Cerebral cortex (tissue), 2 donors: ENCODE measurements around the genes HLA-A and GNL1.

GRCh38 chr6:28880523-28881616 lies 42.9 kb downstream of the TRIM27 start:
- PRO-cap, 2 experiments = no peak in any of the 2 experiments

DNA sequence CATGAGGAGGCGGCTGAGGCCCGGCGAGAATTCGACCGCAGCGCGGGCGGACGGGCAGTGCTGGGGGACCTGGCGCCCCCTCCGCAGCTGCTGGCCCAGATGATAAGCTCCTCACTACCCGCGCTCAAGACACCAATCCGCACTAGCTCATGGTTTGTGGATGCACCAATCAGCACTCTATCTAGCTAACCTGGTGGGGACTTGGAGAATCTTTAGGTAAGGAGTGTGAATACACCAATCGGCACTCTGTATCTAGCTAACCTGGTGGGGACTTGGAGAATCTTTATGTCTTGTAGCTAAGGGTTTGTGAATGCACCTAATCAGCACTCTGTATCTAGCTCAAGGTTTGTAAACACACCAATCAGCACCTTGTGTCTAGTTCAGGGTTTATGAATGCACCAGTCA lies 38.5 kb downstream of the TRIM27 start:
- PRO-cap, 2 experiments = no peak in any of the 2 experiments

GRCh38 chr6:28981441-28981804 lies 23.7 kb downstream of the ZNF311 start:
- PRO-cap, 2 experiments = no peak in any of the 2 experiments

GRCh38 chr6:29553107-29554084 lies 3.2 kb downstream of the OR2I1P start:
- PRO-cap, 2 experiments = no peak in any of the 2 experiments

- PRO-cap, 2 experiments = no peak in any of the 2 experiments
Observed at GRCh38 chr6:29727609-29728424, 4.6 kb downstream of the HLA-F start.

GRCh38 chr6:29887106-29888302 lies 54.8 kb upstream of the HLA-A start:
- PRO-cap, 2 experiments = peak in 1 of 2 experiments; most common plus-strand start chr6:29887730 (in 1); most common minus-strand start chr6:29887618 (in 1)

DNA sequence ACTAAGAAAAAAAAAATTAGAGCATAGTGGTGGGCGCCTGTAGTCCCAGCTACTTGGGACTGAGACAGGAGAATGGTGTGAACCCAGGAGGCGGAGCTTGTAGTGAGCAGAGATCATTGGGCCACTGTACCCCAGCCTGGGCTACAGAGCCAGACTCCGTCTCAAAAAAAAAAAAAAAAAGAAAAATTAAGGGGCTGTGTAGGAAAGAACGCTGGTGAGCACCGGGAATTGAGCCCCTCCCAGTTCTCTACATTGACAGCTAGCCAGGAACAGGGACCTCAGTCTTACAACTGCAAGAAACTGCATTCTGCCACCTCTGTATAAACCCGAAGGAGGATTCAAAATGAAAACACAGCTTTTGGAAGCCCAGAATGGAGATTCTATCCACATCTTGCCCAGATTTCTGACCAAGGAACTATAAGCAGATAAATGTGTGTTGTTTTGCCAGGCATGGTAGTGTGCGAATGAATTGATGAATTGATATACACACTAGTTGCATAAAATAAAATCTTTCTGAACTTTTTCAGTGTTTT lies 1.8 kb upstream of the HLA-A start:
- PRO-cap, 2 experiments = no peak in any of the 2 experiments

DNA sequence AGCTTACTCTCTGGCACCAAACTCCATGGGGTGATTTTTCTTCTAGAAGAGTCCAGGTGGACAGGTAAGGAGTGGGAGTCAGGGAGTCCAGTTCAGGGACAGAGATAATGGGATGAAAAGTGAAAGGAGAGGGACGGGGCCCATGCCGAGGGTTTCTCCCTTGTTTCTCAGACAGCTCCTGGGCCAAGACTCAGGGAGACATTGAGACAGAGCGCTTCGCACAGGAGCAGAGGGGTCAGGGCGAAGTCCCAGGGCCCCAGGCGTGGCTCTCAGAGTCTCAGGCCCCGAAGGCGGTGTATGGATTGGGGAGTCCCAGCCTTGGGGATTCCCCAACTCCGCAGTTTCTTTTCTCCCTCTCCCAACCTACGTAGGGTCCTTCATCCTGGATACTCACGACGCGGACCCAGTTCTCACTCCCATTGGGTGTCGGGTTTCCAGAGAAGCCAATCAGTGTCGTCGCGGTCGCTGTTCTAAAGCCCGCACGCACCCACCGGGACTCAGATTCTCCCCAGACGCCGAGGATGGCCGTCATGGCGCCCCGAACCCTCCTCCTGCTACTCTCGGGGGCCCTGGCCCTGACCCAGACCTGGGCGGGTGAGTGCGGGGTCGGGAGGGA lies at the start of gene HLA-A:
TSS of gene HLA-A (plus strand) at position 500 of the 616 bp plus-strand sequence.
- PRO-cap, 2 experiments = peak in 2 of 2 experiments; most common plus-strand start position 500 of the sequence (in 2); most common minus-strand start position 349 of the sequence (in 1)

- PRO-cap, 2 experiments = no peak in any of the 2 experiments
Observed at GRCh38 chr6:30112160-30113003, 508 bp downstream of the TRIM31 start.

DNA sequence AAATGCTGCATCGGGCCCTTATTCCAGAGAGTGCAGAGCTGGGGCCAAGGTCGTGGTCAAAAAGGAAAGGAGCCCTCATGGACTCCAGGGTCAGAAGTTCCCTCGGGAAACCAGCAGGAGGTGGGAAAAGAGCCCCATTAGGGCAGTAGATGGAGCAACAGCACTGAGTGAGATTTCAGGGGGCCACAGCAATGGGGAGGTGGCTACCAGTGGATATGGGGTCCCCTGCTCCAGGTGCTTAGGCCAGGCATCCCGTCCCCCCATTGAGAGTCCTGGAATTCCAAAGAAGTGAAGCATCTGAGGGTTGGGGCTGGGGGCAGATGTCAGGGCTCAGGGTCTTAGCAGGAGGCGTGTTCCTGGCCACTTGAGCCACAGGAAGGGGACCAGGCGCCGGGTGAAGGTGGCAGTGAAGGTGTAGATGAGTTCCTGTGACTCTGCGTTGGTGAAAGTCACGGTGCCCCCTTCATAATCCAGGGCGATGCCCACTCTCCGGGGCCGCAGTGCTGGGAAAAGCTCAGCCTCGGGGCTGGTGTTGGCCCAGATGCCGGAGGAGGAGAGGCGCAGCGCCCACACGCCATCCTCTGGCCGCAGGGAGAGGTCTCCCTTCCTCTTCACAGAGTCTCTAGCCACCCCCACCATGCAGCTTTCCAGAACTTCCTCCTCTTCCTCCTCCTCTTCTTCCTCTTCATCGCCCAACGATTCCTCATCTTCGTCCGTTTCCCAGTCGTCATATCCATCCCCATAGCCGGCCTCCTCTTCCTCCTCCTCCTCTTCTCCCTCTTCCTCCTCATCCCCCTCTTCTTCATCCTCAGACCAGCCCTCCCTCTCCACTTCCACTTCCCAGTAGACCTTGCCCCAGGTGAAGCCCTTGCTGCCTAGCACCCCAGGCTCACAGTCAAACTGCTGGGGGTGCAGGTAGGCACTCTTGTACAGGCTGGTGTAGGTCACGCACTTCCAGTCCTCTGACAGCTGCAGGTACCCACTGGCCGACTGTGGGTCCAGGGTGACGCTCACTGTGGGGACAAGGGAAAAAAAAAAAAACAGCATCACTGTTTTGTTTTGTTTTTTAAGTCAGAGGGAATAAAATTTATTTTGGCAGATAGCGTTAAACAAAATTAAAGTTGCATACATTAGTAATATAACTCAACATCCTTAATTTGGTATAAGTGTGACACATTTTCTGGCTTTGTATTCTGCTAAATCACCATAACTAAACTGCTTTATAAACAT lies 22.6 kb downstream of the TRIM15 start:
- PRO-cap, 2 experiments = no peak in any of the 2 experiments

DNA sequence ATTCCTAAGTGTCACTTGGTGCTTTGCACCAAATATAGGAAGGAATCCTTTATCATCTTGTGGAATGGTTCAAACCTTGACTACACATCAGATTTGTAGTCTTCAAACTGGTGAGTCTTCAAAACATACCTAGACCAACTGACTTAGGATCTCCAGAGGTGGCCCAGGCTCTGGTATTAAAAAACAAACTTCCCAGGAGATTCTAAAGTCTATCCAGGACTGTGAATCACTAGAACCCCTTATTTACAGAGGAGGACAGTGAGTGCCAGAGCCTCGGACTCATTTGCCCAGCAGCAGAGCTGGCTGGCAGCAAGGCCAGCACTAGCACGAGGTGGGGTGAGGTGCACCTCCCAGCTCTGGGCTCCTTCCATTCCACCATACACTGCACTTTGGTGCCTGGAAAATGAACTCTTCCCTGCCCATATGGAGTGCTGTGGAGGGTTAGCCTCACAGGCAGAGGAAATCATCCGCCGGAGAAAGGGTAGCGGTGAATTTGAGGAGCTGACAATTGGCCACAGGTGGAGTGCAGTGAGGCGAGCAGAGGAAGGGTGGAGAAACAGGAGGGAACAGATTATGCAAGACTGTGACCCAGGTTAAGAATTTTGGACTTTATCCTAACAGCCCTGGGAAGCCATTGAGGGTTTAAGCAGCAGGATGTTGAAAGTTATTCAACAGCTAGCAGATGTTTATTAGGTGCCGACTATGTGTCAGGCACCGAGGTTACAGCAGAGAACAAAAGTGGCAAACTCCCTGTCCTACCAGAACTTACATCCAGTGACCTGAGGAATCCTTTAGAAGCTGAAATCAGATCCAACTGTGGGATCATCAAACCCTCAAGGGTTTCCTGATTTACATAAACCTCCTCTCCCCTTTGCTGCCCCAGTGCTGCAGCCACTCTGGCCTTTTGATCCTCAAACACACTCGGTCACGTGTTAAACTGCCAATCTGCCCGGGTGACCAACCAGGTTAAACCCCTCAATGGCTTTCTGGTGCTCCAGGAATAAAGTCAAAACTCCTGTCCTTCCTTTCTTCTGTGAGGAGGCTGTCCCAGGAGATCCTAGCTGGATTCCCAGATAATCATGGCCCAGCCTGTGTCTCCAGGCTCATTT lies 6.3 kb downstream of the TRIM26 start:
- PRO-cap, 2 experiments = no peak in any of the 2 experiments

DNA sequence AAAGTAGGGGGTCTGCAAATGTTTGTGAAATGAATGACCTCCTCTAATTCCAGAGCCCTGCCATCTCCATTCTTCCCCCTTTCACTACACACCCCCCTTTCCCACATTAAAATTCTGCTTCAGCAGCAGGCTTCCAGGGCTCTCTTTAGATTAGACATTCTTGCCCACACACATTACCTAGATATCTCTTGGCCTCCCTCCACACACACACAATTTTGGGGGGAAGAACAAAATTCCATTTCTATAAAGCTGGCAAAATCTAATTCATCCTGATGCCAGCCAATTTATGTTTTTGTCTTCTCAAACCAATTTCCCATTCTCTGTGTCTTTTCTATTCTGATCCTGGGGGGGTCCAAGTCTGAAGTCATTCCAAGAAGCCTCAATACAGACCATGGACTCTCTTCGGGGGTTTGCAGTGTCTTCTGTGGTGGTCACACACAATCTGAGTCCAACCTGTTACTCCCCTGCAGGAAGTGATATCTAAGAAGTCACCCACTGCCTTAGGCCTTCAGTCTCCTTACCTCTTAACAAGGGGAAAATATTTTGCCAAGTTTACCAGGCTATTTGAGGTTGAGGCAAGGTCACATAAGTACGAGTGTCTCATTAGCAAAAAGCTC lies 2.0 kb downstream of the TRIM26 start:
- PRO-cap, 2 experiments = no peak in any of the 2 experiments

GRCh38 chr6:30213703-30213910 lies 401 bp upstream of the TRIM26 start:
- PRO-cap, 2 experiments = no peak in any of the 2 experiments

GRCh38 chr6:30219257-30219648 lies 6.0 kb upstream of the TRIM26 start:
- PRO-cap, 2 experiments = no peak in any of the 2 experiments

- PRO-cap, 2 experiments = no peak in any of the 2 experiments
Observed at GRCh38 chr6:30289898-30290590, 36.7 kb upstream of the TRIM39 start.

- PRO-cap, 2 experiments = no peak in any of the 2 experiments
Observed at GRCh38 chr6:30329215-30329799, 2.6 kb downstream of the TRIM39 start.

DNA sequence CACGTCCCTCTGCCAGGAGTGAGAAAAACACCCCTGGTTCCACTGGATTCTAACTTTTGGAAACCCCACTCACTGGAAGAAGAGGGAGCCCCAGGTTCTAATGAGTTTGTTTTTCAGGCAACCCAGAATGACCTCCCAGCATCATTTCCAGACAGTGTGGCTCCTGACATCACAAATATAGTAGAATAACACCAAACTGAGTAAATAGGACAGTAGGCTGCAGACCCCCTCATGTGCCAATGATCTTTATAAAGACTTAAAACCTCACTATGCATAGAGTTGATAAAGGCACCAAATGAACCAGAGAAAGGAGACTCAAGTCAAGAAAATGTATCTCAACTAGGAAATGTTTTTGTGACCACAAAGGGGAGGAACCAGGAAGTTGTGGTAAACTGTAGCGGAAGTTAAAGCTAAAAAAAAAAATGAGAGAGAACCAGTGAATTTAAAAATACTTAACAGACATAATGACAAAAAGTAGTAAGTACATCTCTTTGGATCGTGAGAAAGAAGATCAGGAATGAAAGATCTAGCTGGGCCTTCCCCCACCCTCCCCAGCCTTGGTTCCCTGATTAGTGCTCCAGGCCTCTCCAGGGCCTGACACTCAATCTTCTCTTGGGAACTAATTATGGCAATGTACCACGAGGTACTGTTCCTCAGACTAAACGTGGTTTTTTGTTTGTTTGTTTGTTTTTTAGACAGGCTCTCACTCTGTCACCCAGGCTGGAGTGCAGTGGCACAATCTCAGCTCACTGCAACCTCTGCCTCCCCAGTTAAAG lies 19.9 kb downstream of the HLA-E start:
- PRO-cap, 2 experiments = no peak in any of the 2 experiments

GRCh38 chr6:30527653-30528488 lies 28.4 kb downstream of the GNL1 start:
- PRO-cap, 2 experiments = no peak in any of the 2 experiments

DNA sequence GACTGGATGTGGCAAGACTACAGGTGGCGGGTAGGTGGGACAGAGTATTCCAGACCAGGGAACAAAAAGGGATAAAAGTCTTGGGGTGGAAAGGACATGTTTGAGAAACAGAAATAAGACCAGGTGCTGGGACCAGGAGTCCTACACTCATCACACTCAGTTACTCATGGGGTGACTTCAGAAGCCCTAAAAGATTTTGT lies 21.2 kb downstream of the GNL1 start:
- PRO-cap, 2 experiments = no peak in any of the 2 experiments

- PRO-cap, 2 experiments = peak in 1 of 2 experiments; most common minus-strand start chr6:30556256 (in 1)
Observed at GRCh38 chr6:30555774-30556680, at the start of gene GNL1. Gene GNL1 (minus strand): TSS chr6:30556489.